ENCODE data around the gene RBM44.

DNA sequence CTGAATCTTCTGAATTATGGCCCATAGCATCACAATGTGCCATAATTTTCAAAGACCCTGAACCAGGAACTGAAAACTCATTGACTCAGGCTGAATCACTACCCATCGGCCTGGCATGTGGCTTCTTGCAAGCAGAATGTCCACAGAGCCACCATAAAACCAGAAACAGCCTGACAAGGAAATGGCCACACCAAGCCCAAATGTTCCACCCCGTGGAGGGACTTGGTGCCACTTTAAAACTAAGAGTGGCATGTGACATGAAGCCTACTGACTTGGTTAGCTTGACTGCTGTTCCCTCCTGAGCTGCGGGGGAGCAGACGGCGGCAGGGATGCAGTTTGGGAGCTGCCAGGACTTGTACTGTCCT, 71.2 kb upstream of the RBM44 start:
- RRBS = no CpG with 5 or more reads among the region's 5 CpGs

DNA sequence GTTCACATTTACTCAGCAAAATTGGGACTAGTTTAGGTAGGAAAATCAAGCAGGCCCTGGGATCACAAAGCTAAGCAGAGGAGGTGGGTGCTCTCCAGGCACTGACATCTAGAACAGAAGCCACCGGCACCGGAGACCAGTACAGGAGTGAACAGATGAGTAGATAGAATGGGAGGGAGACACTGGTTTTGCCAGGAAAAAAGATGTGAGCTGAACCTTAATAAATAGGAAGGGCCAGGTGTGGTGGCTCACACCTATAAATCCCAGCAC, 68.2 kb upstream of the RBM44 start:
- RRBS = no CpG with 5 or more reads among the region's 2 CpGs

DNA sequence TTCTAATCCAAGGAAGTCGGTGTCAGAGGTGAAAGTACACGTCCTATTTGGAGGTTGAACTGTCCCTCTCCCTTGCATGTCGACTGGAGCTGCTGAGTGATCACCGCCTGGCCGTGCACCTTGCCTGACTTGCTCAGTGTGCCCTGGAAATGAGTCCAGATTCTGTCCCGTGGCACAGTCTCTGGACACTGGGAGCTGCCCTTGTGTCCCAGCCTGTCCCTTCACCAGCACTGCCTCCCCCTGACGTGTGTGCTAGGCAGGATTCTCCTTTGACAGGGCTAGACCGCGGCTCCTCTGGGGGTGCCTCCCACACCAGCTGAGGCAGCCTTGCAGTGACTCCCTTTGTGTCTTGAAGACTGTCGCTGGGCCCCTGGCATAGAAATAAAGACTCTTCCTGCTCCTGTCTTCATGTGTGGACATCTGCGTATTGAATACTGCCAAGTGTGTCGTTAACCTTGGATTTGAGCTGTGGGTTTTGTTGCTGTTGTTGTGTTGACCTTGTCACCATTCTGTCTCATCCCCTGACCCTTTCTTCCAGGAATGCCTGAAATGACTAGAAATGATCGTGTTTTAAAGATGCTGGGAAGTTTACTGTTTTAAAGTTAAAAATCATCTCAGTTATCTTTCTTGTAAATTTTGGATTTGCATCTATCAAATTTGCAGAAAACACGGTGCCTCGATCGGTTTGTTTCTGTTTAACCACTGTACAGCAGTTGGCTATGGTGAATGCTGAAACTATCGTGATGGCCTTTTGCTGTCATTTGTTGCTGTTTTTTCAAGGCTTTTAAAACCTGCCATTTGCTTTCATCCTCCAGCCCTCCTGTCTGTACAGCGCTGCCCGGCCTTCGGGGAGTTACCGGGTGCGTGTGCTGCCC, 65.4 kb upstream of the RBM44 start:
- RRBS = 90% methylated on average over 2 of the region's 22 CpGs

GRCh38 chr2:237753214-237753663, 45.3 kb upstream of the RBM44 start:
- RRBS = no CpG with 5 or more reads among the region's 5 CpGs

DNA sequence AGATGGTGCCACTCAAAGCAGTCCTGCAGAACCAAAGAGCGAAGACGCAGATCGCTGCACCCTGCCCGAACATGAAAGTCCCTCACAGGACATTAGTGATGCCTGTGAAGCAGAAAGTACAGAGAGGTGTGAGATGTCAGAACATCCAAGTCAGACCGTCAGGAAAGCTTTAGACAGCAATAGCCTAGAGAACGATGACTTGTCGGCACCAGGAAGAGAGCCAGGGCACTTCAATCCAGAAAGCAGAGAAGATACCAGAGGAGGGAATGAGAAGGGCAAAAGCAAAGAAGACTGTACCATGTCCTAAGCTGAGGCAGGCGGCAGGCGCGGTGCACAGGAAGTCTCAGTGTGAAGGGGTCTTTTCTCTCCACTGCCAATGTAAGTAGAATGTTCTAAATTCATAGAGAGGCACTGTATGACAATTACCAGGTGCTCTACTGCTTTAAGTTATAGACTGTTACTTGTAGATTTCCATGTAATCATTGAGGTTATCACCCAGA, 34.7 kb upstream of the RBM44 start:
- RRBS = no CpG with 5 or more reads among the region's 10 CpGs

DNA sequence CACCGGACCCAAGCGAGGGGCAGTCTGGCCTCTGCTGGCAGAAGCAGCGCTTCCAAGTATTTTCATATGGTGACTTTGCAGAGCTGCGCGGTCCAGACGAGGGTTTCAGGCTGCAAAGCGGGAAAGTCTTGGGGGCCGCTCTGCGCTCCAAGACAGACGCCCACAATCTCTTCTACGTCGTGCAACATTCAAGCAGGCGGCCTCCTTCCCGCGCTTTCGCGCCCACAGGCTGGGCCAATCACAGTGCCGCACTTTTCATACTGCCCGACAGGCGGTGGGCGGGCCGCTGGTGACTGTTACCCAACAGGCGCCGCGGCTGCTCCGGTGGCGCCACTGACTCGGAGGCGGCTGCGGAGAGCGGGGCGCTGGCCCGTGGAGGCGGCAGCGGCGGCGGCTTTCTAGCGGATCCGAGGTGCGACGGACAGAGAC, at the start of gene RBM44:
Gene RBM44 (plus strand): TSS at position 330 of the 429 bp plus-strand sequence.
- RRBS = 89% methylated on average over 1 of the region's 41 CpGs

- RRBS = 1% methylated on average over 10 of the region's 35 CpGs
These were observed 43.2 kb upstream of the UBE2F start for GRCh38 chr2:237923447-237924183.

GRCh38 chr2:238063426-238063990, 2.7 kb downstream of the SCLY start:
- RRBS = no CpG with 5 or more reads among the region's 6 CpGs

DNA sequence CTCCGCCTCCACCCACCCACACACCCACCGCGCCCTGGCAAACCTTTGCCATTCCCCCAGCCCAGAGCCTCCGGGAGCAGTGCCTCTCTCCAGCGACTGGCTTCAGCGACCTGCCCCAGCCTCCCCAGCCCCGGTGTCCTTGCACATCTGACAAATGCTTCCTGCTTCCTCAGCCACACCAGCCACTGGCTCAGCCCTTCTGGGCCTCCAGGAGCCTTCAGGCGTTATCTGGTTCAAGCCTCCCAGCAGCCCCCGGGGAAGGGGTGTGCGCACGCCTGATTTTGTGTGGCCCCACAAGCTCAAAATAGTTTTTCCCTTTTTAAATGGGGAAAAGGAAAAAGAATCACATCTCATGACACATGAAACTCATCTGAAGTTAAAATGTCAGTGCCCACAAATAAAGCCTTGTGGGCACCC, 14.3 kb downstream of the ESPNL start:
- RRBS = 72% methylated on average over 4 of the region's 11 CpGs

DNA sequence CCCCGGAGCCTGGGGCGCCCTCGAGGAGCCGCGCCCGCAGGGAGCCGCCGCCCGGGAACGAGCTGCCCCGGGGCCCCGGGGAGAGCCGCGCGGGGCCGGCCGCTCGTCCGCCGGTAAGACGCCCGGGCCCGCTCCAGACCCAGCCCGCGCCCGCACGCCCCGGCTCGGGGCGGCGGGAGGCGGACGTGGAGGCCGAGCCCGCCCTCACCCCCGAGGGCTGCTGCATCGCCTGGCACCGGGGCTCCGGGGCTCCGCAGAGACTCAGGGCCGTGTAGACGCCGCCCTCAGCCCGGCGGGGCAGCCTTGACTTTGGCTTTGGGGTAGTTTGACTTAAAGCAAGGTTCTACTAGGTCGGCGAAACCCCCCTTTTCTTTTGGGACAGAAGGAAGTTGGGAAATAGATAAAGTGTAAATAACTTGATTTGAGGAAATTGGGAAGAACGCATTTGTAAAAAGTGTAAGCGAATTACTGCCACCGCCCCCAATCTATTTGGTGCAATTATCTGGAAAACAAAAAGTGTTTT, 384 bp downstream of the ERFE start:
- RRBS = 2% methylated on average over 31 of the region's 50 CpGs

DNA sequence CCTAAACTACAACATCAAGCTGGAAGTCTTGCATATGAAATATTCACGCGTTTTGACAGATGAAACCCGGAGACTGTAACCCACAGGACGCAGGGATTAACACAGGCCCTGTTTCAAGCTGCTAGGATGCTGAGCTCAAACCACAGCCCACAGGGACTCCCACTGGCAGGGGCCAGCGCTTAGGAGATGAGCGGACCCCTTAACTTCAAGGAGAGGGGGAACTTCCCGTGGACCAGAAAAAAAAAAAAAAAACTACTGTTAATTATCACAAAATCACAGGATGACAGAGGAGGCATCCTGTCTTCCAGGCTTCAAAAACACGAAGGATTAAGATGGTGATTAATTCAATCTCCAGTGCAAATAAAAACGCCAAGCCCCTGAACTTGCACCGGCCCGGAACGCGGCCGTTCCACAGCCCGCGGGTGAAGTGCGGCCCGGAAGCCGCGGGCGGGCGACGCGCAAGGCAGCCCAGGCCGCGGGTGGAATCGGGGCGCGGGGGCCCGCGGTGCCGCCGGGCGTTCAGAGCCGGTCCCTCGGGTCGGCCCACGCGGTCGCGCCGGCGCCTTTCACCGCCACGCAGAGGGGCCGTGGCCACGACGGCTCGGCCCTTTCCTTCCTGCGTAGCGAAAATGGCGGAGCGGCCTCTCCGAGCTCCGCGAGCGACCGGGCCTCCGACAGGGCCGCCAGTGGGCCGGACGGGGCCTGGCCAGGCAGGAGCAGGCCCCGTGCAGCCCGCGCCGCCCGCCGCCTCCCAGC, 665 bp downstream of the ILKAP start:
- RRBS = 2% methylated on average over 37 of the region's 68 CpGs

DNA sequence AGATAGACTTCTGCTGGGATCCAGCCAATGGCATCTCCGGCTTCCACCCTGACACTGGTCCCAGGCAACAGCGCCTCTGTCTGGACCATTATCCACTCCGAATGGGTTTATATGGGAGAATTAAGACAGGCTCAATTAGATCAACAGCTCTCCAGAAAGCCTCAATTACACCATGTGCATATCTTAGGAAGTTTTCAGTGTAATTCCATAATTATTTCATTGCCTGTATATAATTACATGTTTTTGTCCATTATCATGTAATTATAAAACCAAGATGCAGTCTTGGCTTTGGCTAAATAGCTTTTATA, 23.3 kb downstream of the PER2 start:
- RRBS = no CpG with 5 or more reads among the region's 3 CpGs

DNA sequence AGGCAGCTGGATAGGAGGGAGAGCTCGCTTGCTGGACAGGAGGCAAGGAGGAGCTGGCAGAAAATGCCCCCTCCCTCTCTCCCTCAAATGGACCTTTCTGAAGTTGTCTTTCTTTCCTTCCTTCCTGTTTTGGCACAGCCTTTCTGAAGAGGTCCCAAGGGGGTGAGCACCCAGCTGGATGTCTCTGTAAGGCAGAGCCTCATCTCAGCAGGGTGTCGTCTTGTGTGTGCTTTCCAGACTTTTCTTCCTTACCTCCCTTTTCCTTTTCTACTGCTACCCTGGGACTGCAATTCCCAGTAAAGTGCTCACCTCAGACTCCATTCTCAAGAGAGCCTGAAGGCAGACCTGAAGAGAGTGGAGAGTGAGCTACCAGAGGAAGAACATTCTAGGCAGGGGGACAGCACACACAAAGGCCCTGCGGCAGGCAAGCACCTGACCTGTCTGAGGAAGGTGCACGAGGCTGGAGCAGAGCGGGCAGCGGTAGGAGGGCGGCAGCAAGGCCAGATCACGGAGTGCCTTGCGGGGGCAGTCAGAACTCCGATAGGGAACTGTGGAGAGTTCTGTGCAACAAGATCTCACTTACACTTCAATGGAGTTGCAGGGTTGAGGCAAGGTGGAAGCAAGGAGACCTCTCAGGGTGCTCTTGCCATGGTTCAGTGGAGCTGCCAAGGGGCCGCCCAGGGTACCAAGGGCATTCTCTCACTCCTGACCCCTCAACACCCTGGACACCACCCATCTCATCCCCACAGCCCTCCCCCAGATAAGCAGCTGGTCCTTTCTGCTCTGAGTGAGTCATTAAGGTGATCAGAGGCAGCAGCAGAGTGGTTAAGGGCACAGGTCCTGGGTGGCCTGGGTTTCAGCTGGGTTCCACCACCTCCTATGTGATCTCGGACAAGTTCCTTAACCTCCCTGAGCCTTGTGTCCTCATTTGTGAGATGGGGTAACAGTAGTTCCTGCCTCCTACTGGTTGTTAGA, 5.0 kb downstream of the PER2 start:
- RRBS = no CpG with 5 or more reads among the region's 12 CpGs

DNA sequence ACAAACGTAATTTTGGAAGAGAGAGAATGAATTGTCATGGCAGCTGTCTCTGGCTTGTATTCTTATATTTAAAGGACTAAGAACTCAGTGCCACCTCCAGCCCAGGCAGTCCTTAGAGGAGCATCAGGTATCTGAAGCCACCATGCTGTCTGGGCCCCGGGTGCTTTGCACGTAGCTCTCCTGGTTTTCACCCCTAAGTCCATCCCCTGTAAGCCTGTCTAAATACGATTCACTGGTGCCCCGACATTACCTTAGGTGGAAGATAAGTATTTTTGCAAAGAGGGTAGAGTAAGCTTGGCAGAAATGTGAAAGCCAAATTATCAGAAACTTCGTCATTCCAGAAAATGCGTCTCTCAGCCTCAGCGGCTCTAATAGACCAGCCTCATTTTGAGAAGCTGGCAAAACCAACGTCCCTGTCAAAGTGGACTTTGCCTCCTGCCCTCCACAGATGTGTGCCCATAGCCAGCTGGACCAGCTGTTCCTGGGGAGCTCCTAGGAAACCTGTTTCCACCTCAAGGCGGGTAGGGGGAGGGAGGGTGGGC, 3.8 kb downstream of the PER2 start:
- RRBS = no CpG with 5 or more reads among the region's 10 CpGs

DNA sequence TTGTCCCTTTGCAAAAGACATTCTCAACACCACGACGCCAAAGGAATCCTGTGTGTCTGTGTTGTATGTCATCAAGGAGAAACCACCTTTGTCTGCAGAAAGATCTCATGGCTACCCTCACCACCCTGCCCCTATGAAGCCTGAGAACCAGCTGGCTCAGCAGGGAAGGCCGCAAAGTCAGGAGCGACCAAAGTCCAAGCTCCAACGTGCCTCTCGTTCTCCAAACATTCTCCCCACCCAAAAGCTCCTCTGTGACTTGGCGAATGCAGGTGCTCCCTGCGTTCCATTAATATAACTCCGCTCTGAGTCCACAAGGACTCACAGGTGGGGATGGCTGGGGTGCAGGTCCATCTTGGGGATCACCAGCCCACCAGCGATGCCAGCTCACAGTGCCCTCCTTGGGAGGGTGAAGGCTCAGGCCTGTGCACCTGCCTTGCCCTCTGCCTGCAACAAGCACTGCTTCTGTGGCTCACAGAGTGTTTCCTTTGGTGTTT, 6.3 kb upstream of the PER2 start:
- RRBS = no CpG with 5 or more reads among the region's 10 CpGs

GRCh38 chr2:238493869-238495078, 67.5 kb downstream of the ASB1 start:
- RRBS = no CpG with 5 or more reads among the region's 34 CpGs

DNA sequence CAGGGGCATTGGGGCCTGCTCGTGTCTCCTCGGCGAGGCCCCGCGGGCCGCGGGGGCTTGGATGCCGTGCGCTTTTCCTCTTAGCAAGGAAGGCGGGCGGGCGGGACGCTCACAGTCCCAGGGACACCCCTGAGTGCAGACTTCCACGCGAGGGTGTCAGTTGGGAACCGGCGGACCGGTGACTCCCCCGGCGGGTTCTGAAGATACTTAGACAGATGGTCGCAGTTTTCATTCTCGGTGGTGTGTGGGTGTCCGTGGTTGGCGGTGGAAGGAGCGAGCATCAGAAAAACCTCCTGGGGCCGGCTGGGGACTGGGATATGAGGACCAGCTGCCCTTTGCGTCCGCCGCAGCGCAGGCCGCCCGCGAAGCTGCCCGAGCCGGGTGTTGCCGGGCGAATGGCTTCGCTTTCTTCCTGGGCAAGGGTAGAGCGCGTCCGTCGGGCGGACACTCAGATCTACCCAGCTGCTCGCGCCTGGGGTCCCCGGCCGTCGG, 952 bp downstream of the TWIST2 start:
- RRBS = under 1% methylated on average over 18 of the region's 48 CpGs

- RRBS = no CpG with 5 or more reads among the region's 20 CpGs
These were observed 268.6 kb downstream of the TWIST2 start for GRCh38 chr2:239116317-239116969.

- RRBS = no CpG with 5 or more reads among the region's 12 CpGs
These were observed 206.2 kb downstream of the HDAC4 start for GRCh38 chr2:239194546-239195072.

- RRBS = 57% methylated on average over 3 of the region's 20 CpGs
These were observed 160.3 kb downstream of the HDAC4 start for GRCh38 chr2:239240366-239241098.

Data from foreskin fibroblast (primary cell).